ENCODE measurements around a stretch of chr17.

DNA sequence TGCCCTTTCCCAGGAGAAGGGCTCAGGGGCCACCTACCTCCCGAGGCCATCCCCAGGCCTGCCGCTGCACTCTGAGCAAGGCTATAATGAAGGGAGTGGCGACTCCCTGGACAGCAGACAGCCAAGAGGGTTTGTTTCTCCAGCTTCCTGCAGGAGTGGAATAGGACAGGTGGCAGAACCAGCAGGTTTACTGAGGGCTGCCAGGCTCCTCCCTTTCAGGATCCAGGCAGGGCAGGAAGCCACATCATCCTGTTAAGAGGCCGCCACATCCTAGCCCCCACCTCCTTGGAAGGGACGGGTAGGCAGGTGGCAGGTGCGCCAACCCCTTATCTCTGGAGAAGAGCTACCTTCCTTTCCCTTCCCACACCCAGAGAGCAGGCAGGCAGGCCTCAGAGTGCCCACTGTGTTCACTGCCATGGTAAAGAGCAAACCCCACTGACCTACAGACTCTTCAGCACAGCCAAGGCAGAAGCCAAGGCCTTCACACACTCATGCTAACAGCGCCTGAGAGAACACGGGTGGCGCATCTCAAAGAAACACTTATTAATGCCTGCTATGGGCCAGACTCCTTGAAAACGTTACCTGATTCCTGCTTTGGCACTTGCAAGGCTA lies 4.1 kb downstream of the CANT1 start:
- PRO-cap: no peak

DNA sequence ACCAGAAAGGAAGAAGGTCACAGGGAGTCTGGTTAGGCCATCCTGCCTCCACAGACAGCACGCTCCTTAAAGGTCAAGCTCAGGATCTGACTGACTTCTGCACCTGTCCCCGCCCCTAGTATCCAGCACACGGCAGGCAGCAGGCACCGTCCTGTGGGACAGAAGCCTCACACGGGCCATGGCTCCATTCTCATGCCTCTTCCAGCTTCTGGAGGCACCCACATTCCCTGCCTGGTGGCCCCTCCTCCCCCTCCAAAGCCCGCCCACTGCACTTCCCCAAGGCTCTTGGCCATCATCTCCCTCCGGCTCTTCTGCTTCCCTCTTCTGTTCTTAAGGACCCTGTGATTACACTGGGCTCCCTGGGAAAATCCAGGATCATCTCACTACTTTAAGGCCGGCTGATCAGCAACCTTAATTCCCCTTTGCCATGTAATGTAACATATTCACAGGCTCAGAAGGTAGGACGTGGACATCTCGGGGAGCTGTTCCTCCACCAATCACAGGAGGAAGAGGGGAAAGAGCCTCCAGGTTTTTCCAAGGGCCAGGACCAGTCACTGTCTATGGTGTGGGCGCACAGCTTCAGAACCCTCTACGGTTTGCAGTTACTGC lies 3.5 kb downstream of the CANT1 start:
- PRO-cap: no peak

GRCh38 chr17:79007965-79008408 lies 1.6 kb downstream of the CANT1 start:
- PRO-cap: no peak

DNA sequence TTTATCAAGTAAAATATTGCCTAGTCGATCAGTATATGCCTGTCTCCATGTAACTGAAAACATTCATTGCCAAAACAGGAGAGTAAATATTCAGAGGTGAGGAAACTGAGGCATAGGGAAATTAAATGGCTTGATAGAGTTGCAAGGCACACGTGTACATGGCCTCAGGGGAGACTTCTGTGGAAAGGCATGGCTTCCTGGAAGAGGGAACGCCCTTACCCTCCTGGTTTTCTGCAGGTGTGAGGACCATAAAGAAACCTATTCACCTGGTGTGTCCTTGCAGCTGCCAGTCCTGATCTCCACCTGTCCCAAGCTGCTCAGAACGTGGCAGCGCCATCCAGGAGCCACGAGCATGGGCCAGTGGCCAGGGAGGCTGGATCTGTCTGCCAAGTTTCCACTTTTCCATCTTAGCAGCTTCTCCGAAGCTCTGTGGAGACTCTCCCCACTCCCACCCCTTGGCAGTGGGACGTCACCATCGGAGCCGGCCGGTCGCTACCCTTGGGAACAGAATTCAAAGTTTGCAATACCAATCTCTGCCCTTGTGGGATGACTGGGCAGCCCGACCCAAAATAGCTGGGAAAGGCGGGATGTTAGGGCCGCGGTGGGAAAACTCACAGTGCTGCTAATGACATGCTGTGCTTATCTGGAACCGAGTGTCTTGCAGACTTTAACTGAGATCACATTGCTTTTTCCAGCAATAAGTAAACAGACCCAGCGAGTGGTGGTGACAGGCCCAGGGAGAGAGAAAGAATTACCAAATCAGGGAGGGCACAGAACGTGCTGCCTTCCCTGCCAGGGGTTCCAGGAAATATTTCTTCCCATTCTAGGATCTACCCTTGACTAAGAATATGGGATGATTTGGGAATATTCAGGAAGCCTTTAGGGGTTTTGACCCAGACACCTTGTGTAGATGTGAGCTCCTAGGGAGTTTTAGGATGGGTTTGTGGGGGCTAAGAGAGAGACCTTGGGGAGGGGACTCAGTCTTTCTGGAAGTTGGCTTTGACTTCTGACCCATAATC lies 3.9 kb upstream of the C1QTNF1 start:
- PRO-cap: no peak

DNA sequence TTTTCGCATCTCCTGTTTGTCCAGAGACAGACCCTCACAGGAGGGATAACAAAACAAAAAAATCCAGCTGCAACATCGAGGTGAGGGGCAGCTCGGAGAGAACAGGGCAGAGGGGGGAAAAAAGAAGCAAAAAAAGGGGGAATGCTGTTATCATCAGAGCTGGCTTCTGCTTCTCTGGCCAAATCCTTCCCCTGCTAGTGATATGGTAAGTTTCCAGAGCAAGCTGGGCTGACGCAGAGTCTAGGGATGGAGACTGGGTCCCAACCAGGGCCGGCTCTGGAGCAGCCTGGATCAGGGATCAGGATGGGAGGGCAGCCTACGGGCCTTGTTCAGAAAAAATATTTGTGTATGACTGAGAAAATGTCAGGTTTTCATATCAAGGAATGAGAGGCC lies 838 bp upstream of the C1QTNF1 start:
- PRO-cap: no peak

DNA sequence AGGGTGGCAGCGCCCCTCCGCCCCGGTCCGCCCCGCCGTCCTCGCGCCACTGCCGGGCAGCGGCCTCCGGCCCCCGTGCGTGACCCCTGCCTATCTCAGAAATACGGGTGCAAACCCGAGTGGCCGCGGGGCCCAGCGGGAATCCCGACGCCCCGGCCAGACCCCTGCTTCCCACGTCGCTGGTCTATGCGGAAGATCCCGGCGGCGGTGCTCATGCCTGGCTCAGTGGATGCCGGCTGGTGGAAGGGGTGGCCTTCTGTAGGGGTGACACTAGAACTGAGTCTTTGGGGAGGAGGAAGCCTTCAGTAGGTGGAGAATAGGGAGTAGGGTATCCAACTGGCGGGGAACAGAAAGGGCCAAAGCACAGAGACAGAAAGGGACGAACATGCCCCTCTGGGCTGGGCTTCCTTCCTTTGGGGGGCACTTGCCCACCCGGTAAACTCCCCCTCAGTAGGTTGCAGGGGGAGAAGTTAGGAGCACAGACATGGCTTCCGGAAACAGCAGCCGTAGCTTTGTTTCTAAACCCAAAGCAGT lies 673 bp downstream of the ENGASE start:
- PRO-cap: no peak

DNA sequence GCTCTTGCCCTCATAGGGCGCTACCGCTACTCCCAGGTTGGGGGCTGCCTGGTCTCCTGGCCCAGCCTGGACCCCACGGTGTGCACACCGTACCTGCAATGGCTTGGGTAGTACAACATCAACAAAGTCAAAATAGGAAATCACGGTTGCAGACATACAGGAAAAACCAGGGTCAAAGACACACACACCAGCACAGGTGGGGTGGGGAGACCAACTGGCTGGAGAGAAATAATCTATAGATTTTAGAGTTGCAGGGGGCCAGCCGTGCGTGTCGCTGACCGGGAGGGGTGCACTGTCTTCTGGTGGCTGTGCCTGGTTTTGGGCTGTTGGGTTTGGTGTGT lies 17.6 kb downstream of the ENGASE start:
- PRO-cap: no peak

GRCh38 chr17:79167514-79167781 lies 92.8 kb downstream of the ENGASE start:
- PRO-cap: no peak

DNA sequence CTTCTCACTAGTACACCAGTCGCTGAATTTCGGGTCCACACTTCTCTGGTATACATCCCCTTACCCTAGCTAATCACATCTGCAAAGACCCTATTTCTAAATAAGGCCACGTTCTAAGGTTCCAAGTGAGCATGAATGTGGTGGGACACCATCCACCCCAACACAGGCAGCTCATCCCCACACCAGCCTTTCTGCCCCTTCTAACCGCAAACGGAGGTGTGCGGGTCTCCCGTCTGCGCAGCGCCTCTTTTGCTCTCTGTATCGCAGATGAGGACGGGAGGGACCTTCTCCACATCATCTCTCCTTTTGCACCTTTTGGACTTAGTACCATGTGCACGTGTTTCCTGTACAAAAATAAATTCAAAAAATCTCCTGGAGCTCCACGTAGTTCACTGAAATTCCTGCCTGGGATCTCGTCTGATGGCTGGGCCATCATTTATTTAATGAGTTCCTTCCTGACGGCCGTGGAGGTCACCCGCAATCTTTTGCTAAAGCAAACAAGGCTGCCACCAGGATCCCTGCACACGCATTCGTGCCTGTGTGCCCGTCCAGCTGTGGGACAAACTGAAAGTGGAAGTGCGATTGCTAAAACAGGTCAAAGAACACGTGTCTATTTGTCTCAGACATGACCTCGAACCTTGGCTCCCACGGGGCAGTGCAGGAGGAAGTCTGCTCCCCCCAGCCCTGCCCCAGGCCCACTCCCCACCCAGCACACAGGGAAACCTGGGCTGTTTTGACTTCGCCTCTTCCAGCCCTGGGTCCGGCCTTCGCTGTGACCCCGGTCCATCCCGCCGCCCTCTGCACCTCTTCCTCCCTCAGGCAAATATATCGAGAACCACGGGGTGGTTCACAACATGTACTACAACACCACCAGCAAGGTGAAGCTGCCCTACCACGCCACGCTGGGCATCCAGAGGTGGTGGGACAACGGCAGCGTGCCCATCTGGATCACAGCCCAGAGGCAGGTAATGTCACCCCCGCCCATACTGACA lies 2.2 kb downstream of the ENPP7 start:
- PRO-cap: no peak

DNA sequence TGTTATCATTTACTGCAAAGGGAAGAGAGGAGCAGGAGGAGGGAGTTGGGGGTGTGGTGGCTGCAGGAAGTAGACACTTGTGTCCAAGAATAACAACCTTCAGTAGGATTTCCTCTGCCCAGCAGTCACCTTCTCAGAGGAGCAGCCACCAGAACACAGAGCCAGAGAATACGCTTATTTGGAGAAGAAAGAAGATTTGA lies 10.2 kb downstream of the CBX4 start:
- PRO-cap: no peak

GRCh38 chr17:79834371-79835226 lies 4.6 kb downstream of the CBX4 start:
- PRO-cap: no peak

DNA sequence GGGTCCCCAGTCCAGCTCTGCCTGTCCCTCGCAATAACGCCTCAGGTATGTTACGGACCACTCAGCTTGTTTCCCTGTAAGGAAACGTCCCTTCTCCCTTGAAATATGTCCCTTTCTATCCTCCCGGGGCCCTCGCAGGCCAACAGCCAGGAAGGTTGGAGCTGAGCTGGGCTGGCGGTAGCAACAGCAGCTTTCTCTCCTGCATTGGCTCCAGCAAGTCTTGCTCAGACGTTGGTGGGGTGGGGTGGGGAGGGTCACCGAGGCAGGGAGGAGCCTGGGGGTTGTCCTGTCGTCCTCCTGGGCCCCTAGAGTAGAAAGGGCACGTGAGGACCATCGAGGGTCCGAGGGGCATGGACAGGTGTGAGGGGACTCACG lies 80.3 kb upstream of the CBX4 start:
- PRO-cap: no peak

DNA sequence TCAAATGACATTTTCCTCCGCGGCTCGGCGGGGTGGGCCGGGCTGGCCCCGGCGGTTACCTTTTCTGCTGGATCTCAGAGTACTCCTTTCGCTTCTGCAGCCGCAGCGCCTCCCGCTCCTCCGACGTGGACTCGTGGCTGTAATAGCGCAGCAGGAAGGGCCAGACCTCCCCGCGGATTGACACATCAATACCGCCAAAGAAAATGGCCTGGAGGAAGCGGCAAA lies 86.1 kb downstream of the TBC1D16 start:
- PRO-cap: no peak

DNA sequence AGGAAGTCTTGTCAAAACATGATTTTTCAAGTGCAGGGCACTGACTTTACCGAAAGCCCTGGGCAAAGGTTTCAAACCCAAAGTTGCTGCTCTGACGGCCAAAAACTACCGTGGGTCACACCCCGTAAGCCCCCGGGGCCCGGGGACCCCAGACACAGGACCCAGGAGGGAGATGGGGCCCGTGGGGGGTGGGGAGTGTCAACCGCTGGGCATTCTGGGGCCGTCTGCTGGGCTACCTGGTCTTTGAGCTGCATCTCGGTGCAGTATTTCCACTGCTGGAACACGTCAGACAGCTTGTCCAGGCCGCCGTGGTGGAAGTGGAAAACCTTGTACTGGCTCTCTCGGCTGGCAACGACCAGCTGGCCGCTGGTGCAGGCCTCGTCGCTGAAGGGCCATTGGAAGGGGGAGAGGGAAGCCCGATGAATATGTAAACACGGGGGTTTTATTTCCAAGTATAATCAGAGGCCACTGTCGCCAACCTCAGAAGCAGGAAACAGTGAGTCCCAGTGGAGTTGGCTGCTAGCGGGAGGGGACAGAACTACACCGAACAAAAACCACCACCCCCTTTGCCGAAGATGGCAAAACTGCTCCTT lies 84.4 kb downstream of the TBC1D16 start:
- PRO-cap: no peak

- PRO-cap: no peak
Observed at GRCh38 chr17:79951843-79952406, 83.7 kb downstream of the TBC1D16 start.

DNA sequence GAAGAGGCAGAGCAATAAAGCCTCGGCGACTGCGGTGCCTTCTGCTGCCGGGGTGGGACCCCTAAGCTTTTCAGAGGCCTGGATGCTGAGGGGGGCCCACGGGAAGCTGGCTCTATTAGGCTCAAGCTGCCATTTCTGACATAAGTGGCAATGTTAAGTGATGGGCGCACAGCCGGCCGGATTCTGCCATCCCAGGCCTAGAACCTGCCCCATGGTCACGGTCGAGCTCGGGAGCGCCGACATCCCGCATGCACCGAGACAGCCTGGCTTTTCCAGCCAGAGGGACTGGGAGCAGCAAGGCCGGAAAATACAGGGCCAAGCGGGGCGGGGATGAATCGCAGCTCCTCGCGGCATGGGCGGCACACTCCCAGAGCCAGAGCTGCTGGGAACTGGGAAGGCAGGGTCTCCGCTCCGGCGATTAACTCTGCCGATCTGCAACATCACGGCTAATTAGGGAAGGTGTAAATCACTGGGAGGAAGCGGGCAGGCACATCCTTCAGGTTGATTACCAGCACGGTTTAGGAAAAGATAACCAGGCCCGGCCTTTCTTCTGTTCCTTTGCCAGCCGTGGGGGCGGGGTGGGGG lies 57.7 kb downstream of the TBC1D16 start:
- PRO-cap: no peak

GRCh38 chr17:80186907-80187473 lies 17.2 kb downstream of the CARD14 start:
- PRO-cap: no peak

DNA sequence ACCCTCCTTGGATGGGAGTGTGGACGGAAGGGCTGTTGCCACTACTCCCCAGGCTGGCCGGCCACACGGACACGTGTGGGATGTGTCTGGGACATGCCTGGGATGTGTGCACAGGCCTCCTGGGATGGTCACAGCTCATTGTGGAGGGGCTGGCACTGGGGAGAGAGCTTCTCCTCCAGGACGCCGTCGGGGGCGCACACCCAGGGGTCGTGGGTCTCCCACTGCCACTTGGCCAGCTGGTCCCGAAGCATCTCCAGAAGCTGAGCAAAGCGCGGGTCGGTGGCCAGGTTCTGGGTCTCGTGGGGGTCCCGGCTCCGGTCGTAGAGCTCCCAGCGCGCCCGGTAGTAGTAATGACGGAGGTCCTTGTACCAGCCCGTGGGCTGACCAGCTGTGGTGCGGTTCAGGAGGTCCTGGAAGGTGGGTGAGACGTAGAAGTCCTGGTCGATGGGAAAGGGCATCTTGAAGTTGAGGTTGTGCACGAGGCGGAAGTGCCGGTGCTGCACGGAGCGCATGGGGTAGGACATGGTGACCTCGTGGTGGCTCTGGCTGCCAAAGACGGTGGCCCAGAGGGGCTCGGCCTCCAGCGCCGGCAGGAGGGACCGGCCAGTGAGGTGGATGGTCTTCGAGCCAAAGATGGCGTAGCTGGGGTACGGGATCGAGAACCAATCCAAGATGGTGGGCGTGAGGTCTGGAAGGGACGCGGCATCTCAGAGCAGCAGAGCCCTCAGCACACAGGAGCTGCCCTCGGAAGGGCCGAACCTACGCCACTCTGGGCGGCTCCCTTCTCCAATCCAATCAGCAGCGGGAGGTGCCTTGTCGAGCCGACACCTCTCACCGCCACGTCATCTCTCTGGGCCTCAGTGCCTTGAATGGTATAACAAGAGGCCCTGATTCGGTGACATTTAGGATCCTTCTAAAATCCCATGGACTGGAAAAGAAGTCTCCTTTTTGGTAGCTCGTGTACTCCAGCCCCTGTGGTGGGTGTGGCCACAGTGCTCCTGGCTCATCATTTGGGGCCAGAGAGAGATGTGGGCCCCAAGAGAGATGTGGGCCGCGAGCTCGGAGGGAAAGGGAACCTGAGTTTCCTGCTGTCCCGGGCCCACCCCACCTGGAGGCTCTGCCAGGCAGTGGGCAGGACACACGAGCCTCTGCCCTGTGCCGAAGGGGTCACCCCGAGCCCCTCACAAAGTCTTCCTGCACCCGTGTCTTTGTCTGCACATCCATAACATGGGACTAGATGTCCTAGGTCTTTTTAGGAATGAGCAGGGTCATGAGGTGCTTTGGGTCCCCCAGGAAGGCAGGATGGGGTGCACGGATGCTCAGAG lies 9.3 kb downstream of the SGSH start:
- PRO-cap: no peak

GRCh38 chr17:80220592-80221240 lies 489 bp downstream of the SLC26A11 start:
- PRO-cap: bidirectional peak, plus-strand start at chr17:80221023, minus-strand start at chr17:80220923

DNA sequence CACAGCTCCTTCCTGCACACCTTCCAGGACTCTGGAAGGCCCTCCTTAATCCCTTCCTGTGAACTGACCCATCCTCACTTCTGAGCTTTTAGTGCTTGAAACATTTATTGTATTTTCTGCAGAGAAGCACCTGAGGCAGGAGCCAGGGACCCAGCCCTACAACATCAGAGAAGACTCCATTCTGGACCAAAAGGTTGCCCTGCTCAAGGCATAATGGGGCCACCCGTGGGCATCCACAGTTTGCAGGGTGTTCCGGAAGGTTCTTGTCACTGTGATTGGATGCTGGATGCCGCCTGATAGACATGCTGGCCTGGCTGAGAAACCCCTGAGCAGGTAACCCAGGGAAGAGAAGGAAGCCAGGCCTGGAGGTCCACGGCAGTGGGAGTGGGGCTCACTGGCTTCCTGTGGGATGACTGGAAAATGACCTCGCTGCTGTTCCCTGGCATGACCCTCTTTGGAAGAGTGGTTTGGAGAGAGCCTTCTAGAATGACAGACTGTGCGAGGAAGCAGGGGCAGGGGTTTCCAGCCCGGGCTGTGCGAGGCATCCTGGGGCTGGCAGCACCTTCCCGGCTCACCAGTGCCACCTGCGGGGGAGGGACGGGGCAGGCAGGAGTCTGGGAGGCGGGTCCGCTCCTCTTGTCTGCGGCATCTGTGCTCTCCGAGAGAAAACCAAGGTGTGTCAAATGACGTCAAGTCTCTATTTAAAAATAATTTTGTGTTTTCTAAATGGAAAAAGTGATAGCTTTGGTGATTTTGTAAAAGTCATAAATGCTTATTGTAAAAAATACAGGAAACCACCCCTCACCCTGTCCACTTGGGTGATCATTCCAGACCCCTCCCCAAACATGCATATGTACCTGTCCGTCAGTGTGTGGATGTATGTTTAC lies 7.9 kb upstream of the RNF213 start:
- PRO-cap: no peak